IMR-90 (cell line): ENCODE results near the genes B3GALT2, CFHR1 and PTPRC.

GRCh38 chr1:192520001-192520502 is 55.5 kb upstream of the RGS1 start:
- RRBS = no CpG with 5 or more reads among the region's 7 CpGs
CAGE:
- cytosol, long polyA plus RNA = no peak
- long polyA plus RNA = no peak
- nucleus, long polyA plus RNA = no peak

DNA sequence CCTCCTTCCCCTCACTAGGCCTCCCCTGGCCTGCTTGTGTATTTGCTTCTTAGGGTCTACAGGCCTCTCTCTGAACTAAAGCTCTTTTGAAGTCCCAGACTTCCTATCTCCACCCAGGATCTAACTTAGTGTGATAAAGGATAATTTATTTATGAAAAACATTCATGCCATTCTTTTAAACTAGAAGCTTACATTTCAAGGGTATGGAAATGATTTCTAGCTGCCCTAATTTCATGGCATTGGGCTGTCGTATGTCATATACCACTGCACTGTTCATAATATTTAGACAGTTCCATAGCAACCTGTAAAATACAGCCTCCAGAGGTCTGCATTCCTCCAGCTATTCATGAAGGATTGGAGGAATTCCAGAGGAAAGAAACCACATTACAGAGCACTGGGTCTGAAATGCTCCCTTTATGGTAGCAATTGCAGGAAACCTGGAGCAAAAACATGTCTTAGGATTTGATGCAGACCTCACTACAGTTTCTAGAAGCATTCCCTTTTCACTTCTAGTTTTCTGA is 35.9 kb upstream of the RGS1 start:
- RRBS = no CpG with 5 or more reads among the region's 1 CpG
CAGE:
- cytosol, long polyA plus RNA = no peak
- long polyA plus RNA = no peak
- nucleus, long polyA plus RNA = no peak

DNA sequence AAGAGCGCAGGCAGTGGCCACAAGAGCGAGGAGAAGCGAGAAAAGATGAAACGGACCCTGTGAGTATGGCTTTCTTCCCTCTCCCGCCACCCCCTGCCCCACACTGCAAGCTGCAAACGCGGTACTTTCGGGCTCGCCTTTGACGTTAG is 158 bp downstream of the RGS2 start:
- RRBS = no CpG with 5 or more reads among the region's 10 CpGs
CAGE:
- cytosol, long polyA plus RNA = no peak
- long polyA plus RNA = no peak
- nucleus, long polyA plus RNA = no peak

DNA sequence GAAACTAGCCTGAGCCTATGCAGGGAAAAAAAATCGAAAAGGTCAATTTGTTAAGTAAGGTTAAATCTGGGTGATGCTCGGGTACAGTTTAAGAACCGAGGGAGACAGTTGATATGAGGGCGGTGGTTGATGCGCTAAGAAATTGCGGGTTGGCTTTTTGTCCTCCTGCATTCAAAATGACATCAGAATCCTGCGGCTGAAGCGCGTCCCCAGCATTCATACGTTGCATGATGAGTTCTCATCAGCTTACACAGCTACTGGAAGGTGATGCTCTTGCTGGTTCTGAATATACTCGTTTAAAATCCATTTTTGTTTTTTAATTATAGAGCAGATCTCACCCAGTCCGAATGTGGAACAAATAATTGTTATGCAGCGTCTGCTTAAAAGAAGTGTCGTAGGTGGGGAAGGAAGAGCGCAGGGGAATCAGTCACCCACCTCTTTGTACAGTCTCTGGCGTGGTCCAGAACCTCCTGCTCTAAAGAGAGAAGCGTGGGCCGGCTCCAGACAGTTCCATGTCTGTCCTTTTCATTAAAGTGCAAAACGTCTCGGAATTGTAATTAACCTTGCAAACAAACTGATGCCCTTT is 526 bp downstream of the RGS2 start:
- RRBS = no CpG with 5 or more reads among the region's 20 CpGs
CAGE:
- cytosol, long polyA plus RNA = no peak
- long polyA plus RNA = no peak
- nucleus, long polyA plus RNA = no peak

DNA sequence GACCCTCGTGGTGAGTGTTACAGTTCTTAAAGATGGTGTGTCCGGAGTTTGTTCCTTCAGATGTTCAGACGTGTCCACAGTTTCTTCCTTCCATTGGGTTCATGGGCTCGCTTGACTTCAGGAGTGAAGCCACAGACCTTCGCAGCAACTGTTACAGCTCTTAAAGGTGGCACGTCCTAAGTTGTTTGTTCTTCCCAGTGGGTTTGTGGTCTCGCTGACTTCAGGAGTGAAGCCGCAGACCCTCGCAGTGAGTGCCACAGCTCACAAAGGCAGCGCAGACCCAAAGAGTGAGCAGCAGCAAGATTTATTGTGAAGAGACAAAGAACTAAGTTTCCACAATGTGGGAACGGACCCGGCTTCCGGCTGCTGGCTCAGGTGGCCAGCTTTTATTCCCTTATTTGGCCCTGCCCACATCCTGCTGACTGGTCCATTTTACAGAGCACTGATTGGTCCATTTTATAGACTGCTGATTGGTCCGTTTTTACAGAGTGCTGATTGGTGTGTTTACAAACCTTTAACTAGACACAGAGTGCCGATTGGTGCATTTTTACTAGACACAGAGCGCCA is 86.5 kb downstream of the RGS2 start:
- RRBS = no CpG with 5 or more reads among the region's 16 CpGs
CAGE:
- cytosol, long polyA plus RNA = no peak
- long polyA plus RNA = no peak
- nucleus, long polyA plus RNA = no peak

GRCh38 chr1:192907248-192908410 is 98.8 kb downstream of the RGS2 start:
- RRBS = no CpG with 5 or more reads among the region's 4 CpGs
CAGE:
- cytosol, long polyA plus RNA = no peak
- long polyA plus RNA = no peak
- nucleus, long polyA plus RNA = no peak

GRCh38 chr1:193045347-193045976 is 13.7 kb downstream of the UCHL5 start:
- RRBS = no CpG with 5 or more reads among the region's 2 CpGs
CAGE:
- cytosol, long polyA plus RNA = no peak
- long polyA plus RNA = no peak
- nucleus, long polyA plus RNA = no peak

DNA sequence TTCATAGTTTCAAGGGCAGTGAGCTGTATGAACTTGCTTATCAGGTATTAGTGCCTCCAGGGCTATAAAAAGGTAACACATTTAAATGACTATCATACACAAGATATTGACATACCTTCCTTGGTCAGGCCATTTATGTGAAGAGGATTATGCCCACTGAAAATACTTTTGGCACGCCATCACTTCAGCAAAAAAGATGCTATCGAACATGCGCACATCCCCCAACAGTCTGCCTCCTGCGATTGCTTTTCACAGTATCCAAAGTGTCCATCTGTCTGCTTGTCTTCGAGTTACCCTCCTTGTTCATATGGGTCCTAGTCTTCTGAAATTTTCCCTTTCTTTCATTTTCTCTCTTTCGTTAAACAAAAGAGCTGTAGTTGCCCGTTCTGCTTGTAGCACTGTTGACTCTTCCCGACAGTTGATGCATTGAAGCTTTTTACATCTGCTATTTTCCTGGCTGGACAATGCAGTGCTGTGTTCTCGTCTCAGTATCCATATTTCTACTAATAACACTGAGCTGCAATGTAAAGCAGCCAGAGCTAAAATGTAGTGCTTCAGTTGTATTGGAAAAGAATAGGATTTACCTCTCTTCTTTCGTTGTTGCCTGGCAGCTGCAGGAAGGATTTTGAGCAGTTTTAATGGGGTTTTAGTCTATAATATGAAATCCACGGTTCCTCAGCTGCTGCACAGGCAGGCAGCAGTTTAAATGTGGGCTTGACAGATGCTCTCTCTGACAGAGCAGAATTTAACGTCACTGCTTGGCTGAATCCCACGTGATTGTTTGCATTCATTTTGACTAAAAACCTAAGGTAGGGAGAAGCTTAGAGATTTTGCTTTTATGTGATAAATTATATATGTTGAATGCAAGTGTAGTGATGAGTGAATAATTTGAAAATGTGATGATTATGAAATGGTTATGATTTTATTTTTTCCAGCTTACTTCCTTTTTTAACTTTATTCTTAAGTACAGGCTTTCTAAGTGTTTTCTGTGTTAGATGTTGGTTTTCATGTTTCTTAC is at the start of gene B3GALT2:
TSS of gene B3GALT2 (minus strand) at position 710 of the 1,018 bp plus-strand sequence.
- RRBS = no CpG with 5 or more reads among the region's 13 CpGs
CAGE:
- cytosol, long polyA plus RNA = no peak
- long polyA plus RNA = no peak
- nucleus, long polyA plus RNA = no peak

GRCh38 chr1:193408646-193409498 is 222.5 kb upstream of the B3GALT2 start:
- RRBS = no CpG with 5 or more reads among the region's 9 CpGs
CAGE:
- cytosol, long polyA plus RNA = no peak
- long polyA plus RNA = no peak
- nucleus, long polyA plus RNA = no peak

DNA sequence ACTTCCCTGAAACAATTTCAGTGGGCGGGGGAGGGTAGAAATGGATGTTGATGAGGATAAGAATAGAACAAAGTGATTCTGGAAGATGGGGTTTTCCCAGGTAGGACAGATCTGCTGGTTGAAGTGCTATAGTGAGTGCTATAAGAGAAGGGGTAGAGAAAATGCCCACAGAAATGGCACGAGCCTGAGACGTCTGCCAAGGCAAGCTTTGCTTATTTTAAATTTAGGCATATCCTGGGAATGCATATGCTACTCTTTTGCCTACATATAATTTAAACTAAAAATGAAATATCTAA is 3.3 kb downstream of the CFH start:
- RRBS = no CpG with 5 or more reads among the region's 3 CpGs
CAGE:
- cytosol, long polyA plus RNA = no peak
- long polyA plus RNA = no peak
- nucleus, long polyA plus RNA = no peak

DNA sequence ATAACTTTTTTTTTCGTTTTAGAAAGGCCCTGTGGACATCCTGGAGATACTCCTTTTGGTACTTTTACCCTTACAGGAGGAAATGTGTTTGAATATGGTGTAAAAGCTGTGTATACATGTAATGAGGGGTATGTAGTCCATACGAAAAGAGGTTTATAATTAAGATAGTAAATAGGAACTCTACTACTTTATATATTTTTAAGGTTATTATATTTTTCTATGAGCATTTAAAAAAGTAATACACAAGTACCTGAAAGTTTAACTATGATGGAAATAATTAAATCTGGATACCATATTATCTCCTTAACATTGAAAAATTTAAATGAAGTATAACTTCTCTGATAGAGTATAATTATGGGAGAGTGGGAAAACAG is 22.0 kb downstream of the CFH start:
- RRBS = no CpG with 5 or more reads among the region's 2 CpGs
CAGE:
- cytosol, long polyA plus RNA = no peak
- long polyA plus RNA = no peak
- nucleus, long polyA plus RNA = no peak

- RRBS = no CpG with 5 or more reads among the region's 8 CpGs
CAGE:
- cytosol, long polyA plus RNA = no peak
- long polyA plus RNA = no peak
- nucleus, long polyA plus RNA = no peak
These were observed 38.7 kb downstream of the CFH start for GRCh38 chr1:196690525-196691032.

DNA sequence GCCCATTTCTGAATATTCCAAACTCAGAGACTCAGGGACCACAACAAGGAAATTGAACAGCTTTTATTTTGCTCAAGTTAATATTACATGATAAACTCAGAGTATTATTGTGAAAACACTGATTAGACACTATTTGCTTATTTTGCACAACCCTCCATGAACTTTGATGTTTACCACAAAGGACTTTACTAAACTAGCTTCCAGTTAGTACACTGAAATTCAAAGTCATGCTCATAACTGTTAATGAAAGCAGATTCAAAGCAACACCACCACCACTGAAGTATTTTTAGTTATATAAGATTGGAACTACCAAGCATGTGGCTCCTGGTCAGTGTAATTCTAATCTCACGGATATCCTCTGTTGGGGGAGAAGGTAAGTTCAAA is at the start of gene CFHR1:
TSS of gene CFHR1 (plus strand) at position 202 of the 384 bp plus-strand sequence.
- RRBS = no CpG with 5 or more reads among the region's 1 CpG
CAGE:
- cytosol, long polyA plus RNA = no peak
- long polyA plus RNA = no peak
- nucleus, long polyA plus RNA = no peak

DNA sequence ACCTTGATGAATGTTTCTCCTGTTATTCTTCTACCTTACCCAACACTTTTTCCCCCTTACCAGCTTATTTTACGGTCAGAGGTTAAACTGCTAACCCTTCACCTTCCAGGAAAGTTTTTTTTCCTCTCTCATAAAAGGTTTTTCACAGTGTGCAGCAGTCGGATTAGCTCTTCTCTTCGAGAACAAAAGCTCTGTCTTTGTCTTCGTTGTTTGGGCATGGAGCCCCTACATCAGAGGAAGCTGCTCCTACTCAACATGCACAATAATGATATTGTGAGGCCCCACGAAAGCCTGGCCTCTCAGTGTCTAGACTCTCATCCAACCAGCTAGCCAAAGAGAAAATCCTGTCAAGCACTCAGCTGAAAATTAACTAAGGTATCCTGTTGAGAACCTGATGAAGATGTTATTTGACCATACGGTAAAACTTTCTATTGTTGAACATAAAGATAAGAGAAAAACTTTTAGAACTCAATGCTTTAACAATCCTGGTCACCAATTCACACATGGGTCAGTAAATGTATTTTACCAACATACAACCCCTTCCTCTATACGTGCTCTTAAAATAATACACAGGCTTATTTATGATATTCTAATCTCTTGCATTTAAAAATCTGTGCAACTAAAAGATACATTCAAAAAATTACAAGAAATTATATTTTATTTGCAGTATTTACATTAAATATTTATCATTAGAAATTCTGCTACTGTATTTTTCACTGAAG is 41.8 kb downstream of the DENND1B start:
- RRBS = no CpG with 5 or more reads among the region's 7 CpGs
CAGE:
- cytosol, long polyA plus RNA = no peak
- long polyA plus RNA = no peak
- nucleus, long polyA plus RNA = no peak

- RRBS = no CpG with 5 or more reads among the region's 8 CpGs
CAGE:
- cytosol, long polyA plus RNA = no peak
- long polyA plus RNA = no peak
- nucleus, long polyA plus RNA = no peak
These were observed 806 bp upstream of the NEK7 start for GRCh38 chr1:198155945-198156438.

- RRBS = no CpG with 5 or more reads among the region's 2 CpGs
CAGE:
- cytosol, long polyA plus RNA = no peak
- long polyA plus RNA = no peak
- nucleus, long polyA plus RNA = no peak
These were observed 5.8 kb downstream of the NEK7 start for GRCh38 chr1:198162432-198163219.

DNA sequence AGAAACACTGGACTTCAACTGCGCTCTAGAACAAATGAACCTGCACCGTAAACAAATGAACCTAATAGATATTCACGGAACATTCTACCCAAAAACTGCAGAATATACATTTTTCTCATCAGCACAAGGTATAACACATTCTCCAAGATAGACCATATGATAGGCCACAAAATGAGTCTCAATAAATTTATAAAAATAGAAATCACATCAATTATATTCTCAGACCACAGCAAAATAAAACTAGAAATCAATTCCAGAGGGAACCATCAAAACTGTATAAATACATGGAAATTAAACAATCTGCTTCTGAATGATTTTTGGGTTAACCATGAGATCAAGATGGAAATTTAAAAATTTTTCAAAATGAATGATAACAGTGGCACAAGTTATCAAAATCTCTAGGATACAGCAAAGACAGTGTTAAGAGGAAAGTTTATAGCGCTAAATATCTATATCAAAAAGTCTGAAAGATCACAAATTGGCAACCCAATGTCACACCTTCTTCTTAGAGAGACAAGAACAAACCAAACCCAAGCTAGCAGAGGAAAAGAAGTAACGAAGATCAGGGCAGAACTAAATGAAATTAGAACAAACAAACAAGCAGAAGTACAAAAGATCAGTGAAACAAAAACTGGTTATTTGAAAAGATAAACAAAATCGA is 59.3 kb downstream of the NEK7 start:
- RRBS = no CpG with 5 or more reads among the region's 6 CpGs
CAGE:
- cytosol, long polyA plus RNA = no peak
- long polyA plus RNA = no peak
- nucleus, long polyA plus RNA = no peak

DNA sequence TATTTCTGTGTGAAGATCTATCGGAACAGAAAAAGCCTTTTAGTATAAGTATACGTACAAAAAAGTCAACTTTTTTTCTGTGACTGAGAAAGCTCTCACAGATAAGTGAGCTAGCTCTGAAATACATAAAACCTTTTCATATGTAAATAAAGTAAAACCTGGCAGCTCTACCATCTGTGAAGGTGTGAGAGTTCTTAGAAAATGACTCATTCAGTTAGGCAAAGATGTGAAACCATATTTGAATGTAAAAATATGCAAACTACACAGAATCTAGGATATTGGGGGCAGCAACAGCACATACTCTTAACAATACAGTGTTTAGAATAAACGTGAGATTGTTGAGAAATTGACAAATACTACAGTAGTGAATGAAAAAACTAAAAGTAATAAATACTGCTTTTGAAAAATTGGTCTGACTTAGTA is 19.9 kb downstream of the ATP6V1G3 start:
- RRBS = no CpG with 5 or more reads among the region's 3 CpGs
CAGE:
- cytosol, long polyA plus RNA = no peak
- long polyA plus RNA = no peak
- nucleus, long polyA plus RNA = no peak

DNA sequence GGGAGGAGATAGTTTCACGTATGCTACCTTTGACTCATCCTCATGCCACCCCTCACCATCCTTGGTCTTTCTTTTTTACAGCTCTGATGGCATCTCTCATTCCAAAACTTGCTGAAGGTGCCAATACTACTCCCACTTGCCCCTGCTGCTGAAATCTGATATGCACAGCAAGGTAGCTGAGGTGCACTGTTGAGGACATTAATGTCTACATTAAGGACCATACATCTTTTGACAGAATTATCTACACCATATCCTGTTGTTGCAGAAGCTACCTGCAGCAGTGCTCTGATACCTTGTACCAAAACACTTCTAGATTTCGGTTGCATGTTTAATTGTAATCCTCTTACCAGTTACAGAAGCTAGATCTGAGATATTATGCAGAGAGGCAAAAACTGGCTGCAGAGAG is 19.4 kb upstream of the PTPRC start:
- RRBS = no CpG with 5 or more reads among the region's 2 CpGs
CAGE:
- cytosol, long polyA plus RNA = no peak
- long polyA plus RNA = no peak
- nucleus, long polyA plus RNA = no peak

GRCh38 chr1:198638739-198639346 is at the start of gene PTPRC:
TSS of gene PTPRC (plus strand) at chr1:198639040.
- RRBS = no CpG with 5 or more reads among the region's 5 CpGs
CAGE:
- cytosol, long polyA plus RNA = no peak
- long polyA plus RNA = no peak
- nucleus, long polyA plus RNA = no peak